NCI-H460 (cell line): ENCODE measurements around a stretch of chr15.

RAMPAGE:
- cytosol, long total RNA: no peak
- long total RNA: no peak
- nucleus, long total RNA: no peak
Observed at GRCh38 chr15:88993092-88993491, 79.9 kb upstream of the MFGE8 start.

RAMPAGE:
- cytosol, long total RNA: no peak
- long total RNA: no peak
- nucleus, long total RNA: no peak
Observed at GRCh38 chr15:89095363-89095711, 7.1 kb downstream of the ABHD2 start.

RAMPAGE:
- cytosol, long total RNA: no peak
- long total RNA: no peak
- nucleus, long total RNA: no peak
Observed at GRCh38 chr15:89311386-89311915, 23.2 kb downstream of the POLG start.

DNA sequence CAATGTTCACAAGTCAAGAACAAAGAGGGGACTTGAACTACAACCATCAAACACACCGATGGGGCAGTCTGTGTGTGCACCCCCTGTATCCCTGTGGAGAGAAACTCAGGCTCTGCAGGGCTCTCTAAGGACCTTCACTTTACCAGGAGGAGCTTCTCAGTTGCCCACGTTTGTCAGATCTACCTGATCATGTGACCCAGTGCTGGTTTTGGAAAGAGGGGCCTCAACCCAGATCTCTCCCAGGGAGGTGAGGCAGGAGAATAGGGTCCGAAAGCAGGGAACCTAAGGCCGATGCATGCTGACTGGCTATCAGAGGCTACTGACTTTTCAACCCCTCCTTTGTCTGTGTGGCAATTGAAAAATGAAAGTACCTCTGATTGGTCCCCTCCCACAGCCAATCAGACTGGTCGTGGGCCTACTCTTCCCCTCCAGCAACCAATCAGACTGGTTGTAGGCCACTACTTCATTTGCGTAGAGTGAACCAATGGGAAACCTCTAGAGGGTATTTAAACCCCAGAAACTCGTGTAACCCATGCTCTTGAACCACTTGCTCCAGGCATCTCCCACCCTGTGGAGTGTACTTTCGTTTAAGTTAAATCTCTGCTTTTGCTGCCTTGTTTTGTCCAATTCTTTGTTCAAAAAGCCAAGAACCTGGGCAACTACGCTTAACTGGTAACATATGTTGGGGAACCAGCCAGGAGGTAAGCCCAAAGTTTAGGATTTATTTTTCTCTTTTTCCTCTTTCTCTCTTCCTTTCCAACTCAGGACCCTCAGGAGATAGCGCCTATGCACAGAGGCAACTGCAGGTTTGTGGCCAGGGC, 33.9 kb downstream of the RHCG start:
RAMPAGE:
- cytosol, long total RNA: no peak
- long total RNA: no peak
- nucleus, long total RNA: no peak

GRCh38 chr15:89683026-89683881, 4.1 kb upstream of the PLIN1 start:
RAMPAGE:
- cytosol, long total RNA: no peak
- long total RNA: no peak
- nucleus, long total RNA: no peak

RAMPAGE:
- cytosol, long total RNA: no peak
- long total RNA: no peak
- nucleus, long total RNA: no peak
Observed at GRCh38 chr15:89860834-89861381, 32.9 kb downstream of the AP3S2 start.

DNA sequence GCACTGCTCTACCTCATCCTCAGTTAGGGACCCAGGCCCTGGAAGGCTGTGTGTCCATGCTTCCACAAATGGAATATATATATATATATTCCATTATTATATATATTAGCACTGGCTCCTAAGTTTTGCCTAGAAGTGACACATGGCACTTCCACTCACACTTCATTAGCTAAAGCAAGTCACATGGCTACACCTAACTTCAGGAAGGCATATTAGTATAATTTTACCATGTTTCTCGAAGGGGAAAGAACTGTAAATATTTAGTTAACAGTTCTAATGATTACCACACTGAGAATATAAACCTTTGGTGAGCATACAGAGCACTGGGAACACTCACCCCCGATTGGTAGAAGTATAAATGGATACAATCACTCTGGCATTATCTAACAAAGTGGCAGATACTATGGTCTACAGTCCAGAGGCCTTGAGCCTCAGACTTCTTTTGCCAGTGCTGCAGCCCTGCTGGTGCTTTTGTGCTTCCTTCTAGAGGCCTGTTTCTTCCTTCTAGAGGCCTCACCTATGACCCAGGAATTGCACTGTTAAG, 28.6 kb downstream of the AP3S2 start:
RAMPAGE:
- cytosol, long total RNA: no peak
- long total RNA: no peak
- nucleus, long total RNA: no peak

DNA sequence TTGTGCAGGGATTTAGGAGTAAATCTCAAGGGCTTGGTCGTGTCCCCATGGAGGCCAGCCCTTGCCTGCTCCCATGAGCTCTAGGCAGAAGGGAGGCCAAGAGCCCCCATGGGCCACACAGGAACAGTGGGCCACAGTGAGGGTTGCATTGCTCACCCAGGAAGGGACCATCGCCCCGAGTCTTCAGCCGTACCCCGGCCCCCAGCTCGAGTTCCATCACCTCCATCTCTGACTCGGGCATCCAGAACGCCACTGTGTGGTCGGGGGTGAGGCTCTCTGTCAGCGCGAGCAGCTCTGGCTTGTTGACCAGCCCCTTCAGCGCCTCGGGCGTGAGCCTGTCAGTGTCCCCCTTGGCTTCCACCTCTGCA, 9.1 kb downstream of the ARPIN start:
RAMPAGE:
- cytosol, long total RNA: no peak
- long total RNA: no peak
- nucleus, long total RNA: no peak

RAMPAGE:
- cytosol, long total RNA: no peak
- long total RNA: no peak
- nucleus, long total RNA: no peak
Observed at GRCh38 chr15:90000466-90000990, 596 bp upstream of the ZNF710 start.

RAMPAGE:
- cytosol, long total RNA: no peak
- long total RNA: no peak
- nucleus, long total RNA: no peak
Observed at GRCh38 chr15:90001563-90001688, 302 bp downstream of the ZNF710 start.

GRCh38 chr15:90001689-90002048, 545 bp downstream of the ZNF710 start:
RAMPAGE:
- cytosol, long total RNA: no peak
- long total RNA: no peak
- nucleus, long total RNA: no peak

RAMPAGE:
- cytosol, long total RNA: no peak
- long total RNA: no peak
- nucleus, long total RNA: no peak
Observed at GRCh38 chr15:90003082-90003624, 2.0 kb downstream of the ZNF710 start.

DNA sequence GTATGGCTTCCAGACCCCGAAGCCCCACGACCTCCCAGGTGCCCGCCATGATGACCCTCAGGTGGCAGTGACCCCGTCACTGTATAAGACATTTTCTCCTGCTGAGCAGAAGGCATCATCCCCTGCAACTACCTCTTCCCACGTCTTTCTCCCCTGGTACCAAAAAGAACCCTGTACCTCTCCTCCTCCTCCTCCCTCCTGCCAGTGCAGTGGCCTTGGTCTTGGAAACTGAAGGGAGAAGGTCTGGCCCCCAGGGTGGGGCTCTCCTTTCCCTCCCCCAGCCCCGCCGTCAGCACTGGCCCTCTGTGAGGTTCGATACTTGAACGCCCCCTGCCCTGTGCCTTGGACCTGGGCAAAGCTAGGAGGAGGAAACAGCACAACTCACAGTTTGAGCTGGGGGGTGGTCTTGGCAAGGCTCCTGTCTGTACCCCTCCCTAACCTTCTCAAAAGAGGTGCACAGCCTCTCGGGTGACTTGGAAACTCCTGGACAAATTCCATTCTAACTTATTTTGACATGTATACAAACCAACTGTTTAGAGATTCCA, 20.6 kb downstream of the IDH2 start:
RAMPAGE:
- cytosol, long total RNA: no peak
- long total RNA: no peak
- nucleus, long total RNA: no peak

GRCh38 chr15:90126588-90127134, 24.4 kb upstream of the IDH2 start:
RAMPAGE:
- cytosol, long total RNA: no peak
- long total RNA: no peak
- nucleus, long total RNA: no peak

DNA sequence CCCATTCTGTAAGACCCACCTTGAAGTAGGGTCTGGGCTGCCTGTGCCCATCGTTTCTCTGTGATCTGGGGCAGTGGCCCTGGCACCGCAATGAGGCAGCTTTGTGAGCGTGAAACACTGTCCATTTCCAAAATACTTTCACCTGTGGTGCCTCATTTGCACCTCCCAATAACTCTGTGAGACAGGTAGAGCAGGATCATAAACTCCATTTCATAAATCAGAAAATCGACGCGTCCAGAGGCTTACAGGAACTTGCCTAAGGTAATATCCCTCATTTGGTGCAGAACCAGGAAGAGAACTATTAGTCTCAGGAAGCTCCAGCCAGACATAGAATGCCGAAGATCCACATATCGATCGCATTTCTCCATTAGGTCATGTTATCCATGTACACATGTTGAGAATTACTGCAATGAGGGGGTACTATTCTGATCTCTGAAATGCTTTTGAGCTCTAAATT, 38.2 kb upstream of the SEMA4B start:
RAMPAGE:
- cytosol, long total RNA: no peak
- long total RNA: no peak
- nucleus, long total RNA: no peak

GRCh38 chr15:90231842-90232531, 1.8 kb downstream of the CIB1 start:
RAMPAGE:
- cytosol, long total RNA: no peak
- long total RNA: no peak
- nucleus, long total RNA: no peak

GRCh38 chr15:90346443-90346804, 5.7 kb upstream of the ZNF774 start:
RAMPAGE:
- cytosol, long total RNA: no peak
- long total RNA: no peak
- nucleus, long total RNA: no peak

RAMPAGE:
- cytosol, long total RNA: no peak
- long total RNA: no peak
- nucleus, long total RNA: no peak
Observed at GRCh38 chr15:90367477-90368103, 15.5 kb downstream of the ZNF774 start.

DNA sequence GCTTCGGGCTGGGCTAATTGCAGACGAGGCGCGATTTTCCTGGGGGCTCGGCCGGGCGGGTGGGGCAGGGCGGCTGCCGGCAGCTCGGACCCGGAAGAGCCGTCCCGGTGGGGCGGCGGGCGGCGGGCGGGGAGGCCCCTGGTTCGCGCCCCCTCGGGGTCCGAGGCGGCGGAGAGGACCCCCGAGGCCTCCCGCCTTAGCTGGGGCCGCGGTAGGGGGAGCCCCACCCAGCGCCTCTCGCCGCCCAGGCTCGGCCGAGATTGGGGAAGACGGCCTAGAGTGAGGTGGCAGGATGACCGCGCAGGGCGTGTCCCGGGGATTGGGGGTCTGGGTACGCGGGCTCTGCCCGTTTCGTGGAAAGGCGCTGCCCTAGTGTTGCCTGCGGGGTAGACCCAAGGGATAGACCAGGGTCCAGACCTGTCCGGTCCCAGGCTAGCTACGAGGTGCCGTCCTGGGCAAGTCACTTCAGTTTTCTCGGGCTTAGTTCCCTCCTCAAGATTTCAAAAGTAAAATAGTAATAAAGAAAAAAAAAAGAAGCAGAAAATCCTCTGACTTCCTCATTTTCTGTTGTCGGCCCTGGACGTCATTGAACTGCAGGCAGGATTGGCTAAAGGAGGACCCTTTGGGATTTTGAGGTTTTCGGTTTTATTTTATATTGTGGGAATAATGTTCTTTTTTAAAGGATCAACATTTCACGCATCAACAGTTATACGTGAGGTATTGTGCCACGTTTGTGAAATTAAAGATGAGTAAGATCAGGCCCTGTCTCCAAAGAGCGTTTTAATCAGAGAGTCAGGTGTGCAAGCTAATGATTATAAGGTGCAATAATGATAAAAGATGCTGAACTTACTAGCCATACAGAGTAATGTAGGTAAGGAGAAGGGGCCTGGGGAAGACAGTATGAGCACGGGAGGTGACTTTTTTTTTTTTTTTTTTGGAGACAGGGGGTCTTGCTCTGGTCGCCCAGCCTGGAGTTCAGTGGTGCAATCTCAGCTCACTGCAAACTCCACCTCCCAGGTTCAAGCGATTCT, 697 bp downstream of the IQGAP1 start:
RAMPAGE:
- cytosol, long total RNA: no peak
- long total RNA: no peak
- nucleus, long total RNA: no peak

DNA sequence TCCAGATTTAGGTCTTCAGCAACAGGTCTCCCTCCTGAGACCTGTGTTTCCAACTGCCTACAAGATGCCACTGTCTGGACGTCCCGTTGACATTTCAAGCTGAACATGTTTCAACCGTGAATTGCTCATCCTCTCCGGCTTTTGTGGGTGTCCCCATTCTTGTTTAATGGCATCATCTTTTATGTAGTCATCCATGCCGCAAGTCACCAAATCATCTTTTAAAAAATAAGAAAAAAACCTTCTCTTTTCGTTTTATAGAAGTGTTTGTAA, 26.6 kb downstream of the IQGAP1 start:
RAMPAGE:
- cytosol, long total RNA: no peak
- long total RNA: no peak
- nucleus, long total RNA: no peak